Foreskin keratinocyte (primary cell): ENCODE data around the genes LMBRD1, KCNQ5, CGAS and MTO1.

DNA sequence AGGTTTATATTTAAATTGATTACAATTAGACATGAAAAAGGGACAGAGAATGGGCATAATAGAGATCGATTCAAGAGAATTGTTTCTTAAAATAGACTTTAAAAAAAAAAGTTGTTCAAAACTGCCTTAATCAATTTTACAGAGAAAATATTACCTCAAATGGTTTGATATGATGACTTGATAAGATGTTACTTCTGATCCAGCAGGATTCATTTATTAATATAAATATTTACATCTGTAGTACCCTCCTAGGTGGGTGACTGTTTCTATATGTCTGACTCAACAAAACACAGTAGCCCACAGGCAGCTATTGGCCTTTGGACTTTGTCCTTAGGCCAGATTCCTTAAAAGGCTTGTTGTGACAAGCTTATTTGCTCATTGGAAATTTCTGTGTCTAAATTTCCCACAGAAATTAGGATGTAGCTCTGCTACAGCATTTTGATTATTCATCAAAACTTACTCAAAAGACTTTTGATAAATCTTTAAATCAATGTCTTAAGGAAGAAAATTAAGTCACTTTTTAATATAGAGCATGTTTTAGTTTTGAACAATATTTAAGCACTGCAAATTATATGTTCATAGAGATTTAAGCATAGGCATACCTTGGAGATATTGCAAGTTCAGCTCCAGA, 6.8 kb upstream of the PTP4A1 start:
- RAMPAGE, total RNA, result no peak

- RAMPAGE, total RNA, result no peak
Observed at GRCh38 chr6:63566056-63566514, 6.2 kb upstream of the PTP4A1 start.

- RAMPAGE, total RNA, result no peak
Observed at GRCh38 chr6:63571269-63572407, 642 bp upstream of the PTP4A1 start.

DNA sequence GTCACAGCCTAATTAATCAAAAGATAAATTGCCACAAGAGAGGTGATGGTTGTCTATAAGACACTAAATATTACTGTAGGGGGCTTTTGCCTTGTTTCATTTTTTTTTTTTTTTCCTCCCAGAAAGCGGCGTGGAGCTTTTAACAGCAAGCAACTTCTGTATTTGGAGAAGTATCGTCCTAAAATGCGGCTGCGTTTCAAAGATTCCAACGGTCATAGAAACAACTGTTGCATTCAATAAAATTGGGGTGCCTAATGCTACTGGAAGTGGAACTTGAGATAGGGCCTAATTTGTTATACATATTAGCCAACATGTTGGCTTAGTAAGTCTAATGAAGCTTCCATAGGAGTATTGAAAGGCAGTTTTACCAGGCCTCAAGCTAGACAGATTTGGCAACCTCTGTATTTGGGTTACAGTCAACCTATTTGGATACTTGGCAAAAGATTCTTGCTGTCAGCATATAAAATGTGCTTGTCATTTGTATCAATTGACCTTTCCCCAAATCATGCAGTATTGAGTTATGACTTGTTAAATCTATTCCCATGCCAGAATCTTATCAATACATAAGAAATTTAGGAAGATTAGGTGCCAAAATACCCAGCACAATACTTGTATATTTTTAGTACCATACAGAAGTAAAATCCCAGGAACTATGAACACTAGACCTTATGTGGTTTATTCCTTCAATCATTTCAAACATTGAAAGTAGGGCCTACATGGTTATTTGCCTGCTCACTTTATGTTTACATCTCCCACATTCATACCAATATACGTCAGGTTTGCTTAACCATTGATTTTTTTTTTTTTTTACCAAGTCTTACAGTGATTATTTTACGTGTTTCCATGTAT, 7.9 kb downstream of the PTP4A1 start:
- RAMPAGE, total RNA, result no peak

- RAMPAGE, total RNA, result no peak
Observed at GRCh38 chr6:63585804-63586271, 13.6 kb downstream of the PTP4A1 start.

- RAMPAGE, total RNA, result no peak
Observed at GRCh38 chr6:69445257-69445601, 351.6 kb downstream of the LMBRD1 start.

DNA sequence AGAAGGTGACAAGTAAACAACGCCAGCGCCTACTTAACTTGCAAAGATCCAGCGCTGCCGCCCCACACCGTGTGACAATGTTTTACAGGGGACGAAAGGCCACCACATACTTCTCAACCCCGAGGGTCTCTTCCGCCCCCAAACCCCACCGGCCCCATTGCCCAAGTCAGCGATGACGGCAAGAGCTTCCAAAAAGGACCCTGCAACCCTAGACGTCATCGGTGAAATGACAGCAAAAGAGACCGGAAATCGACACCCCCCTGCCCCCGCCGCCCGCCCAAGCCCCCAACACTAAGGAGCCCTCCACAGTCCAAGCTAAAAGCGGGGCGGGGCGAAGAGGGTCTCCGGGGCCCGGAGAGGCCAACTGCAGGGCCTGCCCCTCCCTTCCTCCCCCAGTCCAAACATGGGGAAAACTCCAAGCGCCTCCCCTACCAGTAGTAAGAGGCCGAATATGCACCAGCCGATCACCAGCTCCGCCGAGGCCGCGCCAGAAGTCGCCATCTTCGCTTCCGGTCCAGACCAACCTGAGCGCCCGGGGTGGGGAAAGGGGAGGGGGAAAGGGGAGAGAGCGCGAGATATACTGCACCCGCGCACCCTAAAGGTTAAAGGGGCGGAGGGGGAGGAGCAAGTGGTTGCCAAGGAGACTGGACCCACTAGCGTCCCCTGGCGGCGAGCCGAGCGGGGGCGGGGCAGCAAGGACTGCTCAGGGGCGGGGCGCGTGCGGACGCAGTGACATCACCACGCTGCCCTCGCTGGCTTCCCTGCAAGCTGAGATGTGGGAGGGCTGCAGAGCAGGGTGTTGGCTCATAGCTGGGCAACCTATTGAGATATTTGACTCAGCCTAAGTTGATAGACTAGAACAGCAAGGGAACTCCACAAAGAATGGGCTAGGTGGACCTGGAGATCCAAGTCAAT, at the start of gene LMBRD1:
TSS of gene LMBRD1 (minus strand) at position 630 of the 915 bp plus-strand sequence.
- RAMPAGE, total RNA, result start-site peak on the minus strand centred at position 528 of the sequence, 46 bp wide, 24 and 21 reads in 2 replicates

- RAMPAGE, total RNA, result no peak
Observed at GRCh38 chr6:69813431-69814075, 16.7 kb upstream of the LMBRD1 start.

GRCh38 chr6:69825904-69826419, 29.2 kb upstream of the LMBRD1 start:
- RAMPAGE, total RNA, result no peak

GRCh38 chr6:69881353-69881768, 15.0 kb downstream of the COL19A1 start:
- RAMPAGE, total RNA, result no peak

DNA sequence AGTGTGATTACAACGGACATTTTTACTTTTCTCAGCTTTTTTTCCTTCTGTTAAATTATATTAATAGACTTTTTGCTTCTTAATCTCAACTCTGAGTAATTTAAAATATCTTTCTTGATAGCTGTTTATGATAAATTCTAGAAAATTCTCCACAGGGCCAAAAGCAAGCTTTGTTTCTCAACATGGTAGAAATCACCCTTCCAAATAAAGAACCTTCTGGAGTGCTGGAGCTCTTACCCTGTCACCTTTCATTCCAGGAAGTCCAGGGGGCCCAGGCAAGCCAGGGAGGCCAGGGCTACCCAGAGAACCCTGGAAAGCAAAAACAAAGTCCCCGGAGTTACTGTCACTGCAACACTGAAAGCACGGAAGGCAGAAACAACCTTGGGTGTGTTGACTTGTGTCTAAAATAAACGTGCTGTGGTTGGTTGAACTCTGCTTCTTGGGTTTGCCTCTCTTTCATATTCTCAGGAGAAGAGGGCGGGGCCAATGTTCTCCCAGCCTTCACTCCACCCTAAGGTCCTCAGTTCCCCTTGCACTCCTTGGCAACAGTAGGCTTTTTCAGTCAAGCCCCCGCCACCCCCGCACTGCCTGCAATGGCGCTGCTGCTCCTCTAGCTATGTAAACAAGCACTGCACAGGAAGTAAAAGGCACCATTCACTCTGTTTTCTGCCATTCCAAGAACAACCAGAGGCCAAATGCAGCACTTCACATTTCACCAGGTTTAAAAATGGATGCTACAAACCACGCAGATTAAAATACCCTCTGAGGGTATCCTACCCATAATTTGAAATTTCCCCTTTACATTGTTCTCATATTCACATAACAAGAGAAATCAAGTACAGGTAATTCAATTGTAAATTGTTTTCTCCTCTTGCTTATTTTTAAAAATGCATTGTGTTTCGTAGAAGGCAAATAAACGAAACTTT, 60.9 kb downstream of the COL9A1 start:
- RAMPAGE, total RNA, result no peak

DNA sequence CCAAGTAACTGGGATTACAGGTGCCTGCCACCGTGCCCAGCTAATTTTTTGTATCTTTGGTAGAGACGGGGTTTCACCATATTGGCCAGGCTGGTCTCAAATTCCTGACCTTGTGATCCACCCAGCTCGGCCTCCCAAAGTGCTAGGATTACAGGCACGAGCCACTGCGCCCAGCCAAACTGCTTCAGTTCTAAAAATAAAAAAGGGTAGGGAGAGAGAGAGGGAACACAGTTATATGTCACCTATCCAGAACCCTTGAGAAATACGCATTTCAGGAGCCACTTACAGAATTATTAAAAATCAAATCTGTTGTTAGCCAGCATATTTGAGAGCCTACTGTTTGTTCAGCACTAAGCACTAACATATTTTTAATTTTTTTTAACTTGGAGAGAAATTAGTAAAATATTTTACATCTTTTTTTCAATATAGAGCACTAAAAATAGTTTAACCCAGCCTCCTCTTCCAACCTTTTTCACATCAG, 14.1 kb upstream of the SDHAF4 start:
- RAMPAGE, total RNA, result no peak

GRCh38 chr6:71404073-71404674, 115.6 kb downstream of the OGFRL1 start:
- RAMPAGE, total RNA, result no peak

DNA sequence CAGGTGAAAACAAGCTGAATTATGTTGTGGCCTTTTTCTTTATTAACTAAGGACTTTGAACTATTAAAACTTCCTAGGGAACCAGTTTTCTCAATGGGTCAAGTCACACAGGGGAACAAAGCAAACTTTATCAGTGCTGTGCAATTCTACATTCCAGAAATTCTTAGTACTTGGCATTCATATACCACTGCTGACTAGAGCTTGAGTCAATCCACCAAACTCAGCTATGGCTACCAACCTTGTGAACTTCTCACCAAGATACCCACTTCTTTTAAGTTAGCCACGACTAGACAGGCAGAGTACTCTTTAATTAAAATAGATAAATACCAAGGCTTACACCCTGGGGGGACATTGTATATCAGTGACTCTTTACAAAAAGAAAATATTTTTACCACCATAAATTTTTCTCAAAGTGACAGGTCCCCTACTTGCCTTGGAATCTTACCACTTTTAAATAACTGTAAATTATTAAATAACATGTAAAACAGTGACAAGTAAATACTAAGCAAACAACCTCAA, 116.2 kb downstream of the OGFRL1 start:
- RAMPAGE, total RNA, result no peak

DNA sequence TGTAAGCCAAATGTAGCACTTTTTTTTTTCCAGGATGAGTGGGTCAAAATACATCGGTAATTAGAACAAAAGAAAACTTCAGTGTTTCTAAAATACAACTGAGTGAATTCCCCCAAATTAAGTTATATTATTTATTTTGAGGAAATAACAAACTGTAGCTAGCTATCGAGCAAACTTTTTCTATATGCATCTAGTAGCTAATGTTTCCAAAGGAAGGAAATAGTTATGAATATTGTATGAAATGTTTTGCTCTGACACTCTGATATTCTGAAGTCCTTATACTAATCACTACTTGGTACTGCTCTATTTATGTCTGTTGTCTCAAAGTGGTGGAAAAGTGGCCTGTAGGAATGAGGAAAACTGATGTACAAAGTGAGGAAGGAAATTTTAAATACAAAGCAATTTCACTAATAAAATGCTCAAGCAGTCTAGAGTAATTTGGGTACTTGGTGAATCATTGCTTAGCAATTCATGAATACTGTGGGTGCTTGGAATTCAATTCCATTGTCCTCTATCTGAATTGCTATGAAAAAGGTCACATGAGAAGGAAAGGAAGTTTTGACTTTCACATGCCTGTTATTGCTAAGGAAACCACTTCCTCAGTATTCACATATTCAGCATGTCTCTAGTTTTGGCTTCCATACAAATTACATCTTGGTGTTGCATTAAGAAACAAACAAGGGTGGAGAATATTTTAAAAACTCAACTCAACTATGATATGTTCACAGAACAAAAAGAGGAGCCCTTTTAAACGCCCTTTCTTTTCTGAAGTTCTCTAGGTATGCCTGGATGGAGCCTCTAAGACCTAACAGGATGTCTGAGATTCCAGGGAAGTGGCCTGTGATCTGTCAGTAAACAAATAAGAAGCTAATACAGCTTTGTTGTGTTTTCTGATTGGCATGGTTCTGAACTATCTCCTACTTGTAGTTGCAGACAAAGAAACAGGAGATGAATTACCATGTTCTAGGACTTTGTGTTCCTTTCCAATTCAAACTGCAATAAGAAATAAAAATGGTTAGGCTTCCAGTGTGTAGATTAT, 190.2 kb downstream of the OGFRL1 start:
- RAMPAGE, total RNA, result no peak

GRCh38 chr6:71495827-71496319, 207.3 kb downstream of the OGFRL1 start:
- RAMPAGE, total RNA, result no peak

- RAMPAGE, total RNA, result no peak
Observed at GRCh38 chr6:72621950-72622722, at the start of gene KCNQ5. TSS of gene KCNQ5 (plus strand) at chr6:72622064.

GRCh38 chr6:73451784-73452544, at the start of gene CGAS:
TSS of gene CGAS (minus strand) at chr6:73452297.
- RAMPAGE, total RNA, result no peak

DNA sequence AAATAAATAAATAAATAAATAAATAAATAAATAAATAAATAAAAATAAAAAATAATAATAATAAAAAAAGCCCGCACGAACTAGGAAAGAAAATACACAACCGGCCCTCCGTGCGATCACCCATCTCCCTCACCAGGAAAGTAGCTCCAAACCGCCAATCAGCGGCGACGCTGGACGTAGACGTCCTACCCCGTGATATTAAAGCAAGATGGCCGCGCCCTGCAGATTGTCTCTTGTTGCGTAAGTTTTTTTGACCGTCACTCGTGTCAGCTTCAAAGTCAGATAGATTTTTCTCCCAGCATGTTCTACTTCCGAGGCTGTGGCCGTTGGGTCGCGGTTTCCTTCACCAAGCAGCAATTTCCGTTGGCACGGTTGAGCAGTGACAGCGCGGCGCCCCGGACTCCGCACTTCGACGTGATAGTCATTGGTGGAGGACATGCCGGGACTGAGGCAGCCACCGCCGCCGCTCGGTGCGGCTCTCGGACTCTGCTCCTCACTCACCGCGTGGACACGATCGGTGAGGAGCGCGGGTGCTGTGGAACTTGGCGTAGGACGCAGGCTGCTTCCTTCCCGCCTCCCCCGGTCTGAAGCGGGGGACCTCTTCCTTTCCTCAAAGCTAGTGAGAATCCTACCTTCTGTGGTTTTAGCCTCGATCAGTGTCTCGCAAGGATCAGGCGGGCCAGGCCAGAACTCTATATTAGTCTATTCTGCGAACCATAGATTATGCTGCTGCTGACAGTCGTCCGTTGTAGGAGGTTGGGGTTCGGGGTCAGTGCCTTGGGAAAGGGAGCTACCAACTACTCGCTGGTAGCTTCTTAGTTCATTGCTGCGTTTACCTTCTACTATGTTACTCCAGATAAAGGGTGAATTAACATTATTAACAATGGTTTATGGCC, at the start of gene MTO1:
TSS of gene MTO1 (plus strand) at position 183 of the 896 bp plus-strand sequence.
- RAMPAGE, total RNA, result no peak

DNA sequence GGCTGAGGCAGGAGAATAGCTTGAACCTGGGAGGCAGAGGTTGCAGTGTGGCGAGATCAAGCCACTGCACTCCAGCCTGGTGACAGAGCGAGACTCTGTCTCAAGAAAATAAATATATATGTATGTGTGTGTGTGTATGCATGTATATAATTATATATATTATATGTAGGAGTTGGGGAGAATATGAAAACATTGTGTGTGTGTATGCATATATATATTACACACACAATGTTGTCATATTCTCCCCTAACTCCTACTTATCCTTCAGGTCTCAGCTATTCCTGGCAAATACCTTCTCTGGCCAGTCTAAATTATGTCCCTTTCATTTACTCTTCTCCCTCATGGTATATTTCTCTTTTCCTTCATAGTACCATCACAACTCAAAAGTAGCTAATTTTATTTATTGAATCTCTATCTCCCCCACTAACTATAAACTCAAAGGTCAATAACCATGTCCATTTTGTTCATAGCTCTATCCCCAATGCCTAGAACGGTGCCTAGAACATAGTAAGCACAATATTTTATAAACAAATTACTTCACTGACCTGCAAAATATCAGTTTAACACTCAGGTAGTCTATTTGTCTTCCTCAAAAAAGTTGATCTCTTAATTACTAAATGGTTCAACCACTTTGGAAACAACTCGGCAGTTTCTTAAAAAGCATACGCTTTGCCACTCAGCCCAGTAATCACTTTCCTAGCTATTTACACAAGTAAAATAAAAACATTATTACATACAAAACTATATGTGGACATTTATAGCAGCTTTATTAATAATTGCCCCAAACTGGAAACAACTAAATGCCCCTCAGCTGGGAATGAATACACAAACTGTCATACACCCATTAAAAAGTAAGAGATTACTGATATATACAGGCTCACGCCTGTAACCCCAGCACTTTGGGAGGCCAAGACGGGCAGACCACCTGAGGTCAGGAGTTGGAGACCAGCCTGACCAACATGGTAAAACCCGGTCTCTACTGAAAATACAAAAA, 7.6 kb downstream of the EEF1A1 start:
- RAMPAGE, total RNA, result no peak